Colon Carcinoma Metastatic in the Brain (tissue), 2 donors: ENCODE measurements around a stretch of chr7.

DNA sequence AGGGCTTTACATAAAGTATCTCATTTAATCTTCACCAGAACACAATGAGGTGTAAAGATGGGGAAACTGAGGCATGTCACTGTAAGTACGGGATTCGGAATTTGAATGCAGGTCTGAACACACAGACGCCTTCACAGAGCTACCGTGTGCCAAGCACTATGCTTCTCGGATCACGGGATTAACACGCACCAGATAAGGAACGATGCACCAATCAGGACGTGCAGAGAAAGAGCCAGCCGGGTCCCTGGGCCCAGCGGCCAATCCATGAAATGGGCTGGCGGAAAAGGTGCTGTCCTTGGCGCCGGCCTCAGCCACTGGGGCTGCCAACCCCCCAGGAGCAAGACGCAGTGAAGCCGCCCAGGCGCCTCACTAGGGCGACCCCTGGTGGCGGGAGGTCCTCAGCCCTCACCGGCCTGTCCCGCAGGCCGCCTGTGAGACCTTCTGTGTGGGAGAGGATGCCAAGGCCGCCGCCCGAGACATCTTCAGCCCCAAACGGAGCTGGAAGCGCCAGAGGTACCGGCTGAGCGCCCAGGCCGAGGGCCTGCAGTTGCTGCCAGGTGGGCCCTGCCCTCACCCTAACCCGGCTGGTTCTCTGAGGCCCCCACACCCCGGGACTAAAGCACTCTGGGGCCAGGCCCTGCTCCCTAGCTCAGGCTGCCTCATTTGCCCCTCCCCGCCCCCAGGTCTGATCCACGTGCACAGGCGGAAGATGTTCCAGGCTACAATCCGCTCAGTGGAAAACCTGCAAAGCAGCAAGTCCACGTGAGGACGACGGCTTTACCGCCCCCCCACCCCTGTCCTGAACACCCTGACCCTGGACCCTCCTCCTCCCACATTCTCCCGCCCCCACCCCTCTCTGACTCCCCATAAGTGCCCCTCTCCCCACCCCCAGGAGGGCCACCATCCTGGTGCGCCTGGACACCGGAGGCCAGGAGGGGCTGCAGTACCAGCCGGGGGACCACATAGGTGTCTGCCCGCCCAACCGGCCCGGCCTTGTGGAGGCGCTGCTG lies 15.5 kb downstream of the ATG9B start:
- PRO-cap, 2 experiments, result peak in 1 of 2 experiments; most common plus-strand start position 434 of the sequence (in 1); most common minus-strand start position 316 of the sequence (in 1)

DNA sequence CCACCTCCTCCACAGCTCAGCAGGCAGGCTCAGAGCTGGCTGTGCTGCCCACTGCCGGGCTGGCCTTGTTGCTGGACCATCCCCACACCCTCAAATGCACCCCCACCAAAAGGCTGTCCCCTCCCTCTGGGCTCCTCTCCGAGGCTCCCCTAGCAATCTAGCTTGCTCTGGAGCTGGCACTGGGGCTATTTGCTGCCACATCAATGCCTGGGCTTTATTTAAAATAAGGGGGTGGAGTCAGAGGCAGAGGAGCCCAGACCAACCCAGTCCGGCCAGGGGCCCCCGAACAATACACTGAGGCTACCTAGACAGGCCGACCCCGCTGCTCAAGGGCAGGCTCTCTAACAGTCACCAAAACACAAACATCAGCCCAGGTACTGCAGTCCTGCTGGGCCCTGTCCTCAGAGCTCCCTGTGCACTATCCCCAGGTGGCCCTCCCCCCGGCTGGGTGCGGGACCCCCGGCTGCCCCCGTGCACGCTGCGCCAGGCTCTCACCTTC lies 14.6 kb downstream of the ATG9B start:
- PRO-cap, 2 experiments, result no peak in any of the 2 experiments

- PRO-cap, 2 experiments, result peak in 1 of 2 experiments; most common minus-strand start chr7:151115536 (in 1)
Observed at GRCh38 chr7:151115060-151115989, 29.1 kb downstream of the AGAP3 start.

DNA sequence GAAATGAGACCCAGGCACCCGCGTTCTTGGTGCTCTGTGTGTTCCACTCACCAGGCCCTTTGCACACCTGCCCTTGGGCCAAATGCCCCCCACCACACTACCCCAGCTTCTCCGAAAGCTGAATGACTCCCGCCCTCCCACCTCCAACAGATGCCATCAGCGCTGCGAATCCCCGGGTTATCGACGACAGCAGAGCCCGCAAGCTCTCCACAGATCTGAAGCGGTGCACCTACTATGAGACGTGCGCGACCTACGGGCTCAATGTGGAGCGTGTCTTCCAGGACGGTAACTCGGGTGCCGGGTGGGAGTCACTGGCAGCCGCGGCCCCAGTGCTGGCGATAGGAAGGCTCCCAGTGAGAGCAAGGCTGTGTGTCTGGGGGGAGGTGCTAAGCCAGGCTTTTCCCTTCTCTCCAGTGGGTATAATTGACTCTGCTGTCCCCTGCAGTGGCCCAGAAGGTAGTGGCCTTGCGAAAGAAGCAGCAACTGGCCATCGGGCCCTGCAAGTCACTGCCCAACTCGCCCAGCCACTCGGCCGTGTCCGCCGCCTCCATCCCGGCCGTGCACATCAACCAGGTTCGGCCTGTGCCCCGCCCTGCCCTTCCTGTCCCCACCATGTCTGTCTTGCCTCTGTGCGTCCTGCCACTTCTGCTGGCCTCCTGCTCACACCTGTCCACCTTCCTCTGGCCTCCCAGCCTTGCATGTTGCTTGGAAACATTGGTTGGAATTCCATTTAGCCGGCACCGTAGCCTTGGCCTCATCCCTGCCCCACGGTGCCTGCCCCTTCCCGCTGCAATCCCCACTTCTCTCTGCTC lies 32.0 kb downstream of the AGAP3 start:
- PRO-cap, 2 experiments, result no peak in any of the 2 experiments

GRCh38 chr7:151176674-151177222 lies 9.3 kb upstream of the GBX1 start:
- PRO-cap, 2 experiments, result no peak in any of the 2 experiments

- PRO-cap, 2 experiments, result peak in 1 of 2 experiments; most common minus-strand start chr7:151233234 (in 1)
Observed at GRCh38 chr7:151232643-151233873, 775 bp downstream of the CHPF2 start.

DNA sequence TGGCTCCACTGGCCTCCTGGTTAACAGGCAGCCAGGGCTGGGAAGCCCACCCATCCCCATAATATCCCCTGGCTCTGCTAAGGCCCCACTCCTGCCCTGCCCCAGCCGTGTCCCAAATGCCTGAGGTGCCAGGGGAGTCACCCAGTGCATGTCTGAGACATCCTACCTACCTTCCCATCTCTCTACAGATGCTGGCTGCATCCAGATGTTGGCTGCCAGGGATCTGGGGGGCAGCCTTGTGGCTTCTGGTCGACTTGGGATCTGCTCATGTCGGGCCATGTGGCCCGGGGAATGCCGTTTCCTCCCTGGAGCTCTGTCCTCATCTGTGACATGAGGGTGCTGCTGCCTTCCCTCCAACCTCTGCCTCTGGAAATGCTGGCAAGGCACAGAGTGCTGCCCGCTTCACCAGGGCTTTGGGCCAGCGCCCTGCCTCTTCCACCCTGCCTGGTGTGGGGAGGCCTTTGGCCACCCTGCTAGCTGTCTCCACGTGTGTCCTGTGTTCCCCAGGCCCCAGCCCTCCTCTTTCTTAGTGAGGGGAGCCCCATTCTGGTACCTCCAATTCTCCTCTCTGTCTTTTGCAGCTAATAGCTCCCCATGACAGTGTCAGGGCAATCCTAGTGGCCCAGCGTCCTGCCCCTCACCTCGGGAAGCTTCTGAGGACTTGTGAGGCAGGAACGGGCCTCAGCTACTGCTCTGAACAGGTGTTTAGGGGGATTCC lies 5.8 kb upstream of the SMARCD3 start:
- PRO-cap, 2 experiments, result no peak in any of the 2 experiments

GRCh38 chr7:151255326-151255762 lies 6.8 kb upstream of the SMARCD3 start:
- PRO-cap, 2 experiments, result no peak in any of the 2 experiments

GRCh38 chr7:151339969-151340575 lies 1.5 kb upstream of the NUB1 start:
- PRO-cap, 2 experiments, result no peak in any of the 2 experiments

DNA sequence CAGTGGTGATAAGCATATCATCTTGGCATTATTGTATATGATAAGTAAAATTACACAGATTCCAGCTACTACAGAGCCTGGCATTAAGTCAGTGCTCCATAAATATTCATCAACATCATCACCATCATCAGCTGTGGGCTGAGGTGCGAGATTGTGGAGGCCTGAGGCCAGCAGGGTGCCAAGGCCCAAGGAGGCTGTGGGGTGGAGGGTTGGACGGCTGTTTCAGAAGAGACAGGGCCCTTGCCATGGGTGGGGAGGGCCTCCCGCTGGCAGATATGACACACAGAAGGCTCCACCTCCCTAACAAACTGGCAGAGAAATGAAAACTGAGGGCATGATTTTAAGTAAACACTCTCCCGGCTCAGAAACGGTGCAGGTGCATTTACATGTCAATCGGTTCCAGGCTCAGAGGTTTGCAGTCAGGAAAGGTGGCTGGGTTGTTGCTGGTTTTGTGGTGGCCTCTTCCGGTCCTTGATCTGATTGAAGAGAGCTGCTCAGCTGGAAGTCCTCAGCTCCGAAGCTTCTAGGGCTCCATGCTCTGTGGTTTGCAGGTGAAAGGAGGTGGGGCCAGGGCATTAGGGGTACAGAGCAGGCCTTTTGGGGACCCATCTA lies 10.2 kb downstream of the CRYGN start:
- PRO-cap, 2 experiments, result no peak in any of the 2 experiments

GRCh38 chr7:151459513-151460407 lies 19.8 kb upstream of the CRYGN start:
- PRO-cap, 2 experiments, result peak in 2 of 2 experiments; most common plus-strand start chr7:151460259 (in 2); most common minus-strand start chr7:151459906 (in 1)

GRCh38 chr7:151485170-151486239 lies 34.2 kb downstream of the RHEB start:
- PRO-cap, 2 experiments, result peak in 2 of 2 experiments; most common plus-strand start chr7:151485640 (in 2)

DNA sequence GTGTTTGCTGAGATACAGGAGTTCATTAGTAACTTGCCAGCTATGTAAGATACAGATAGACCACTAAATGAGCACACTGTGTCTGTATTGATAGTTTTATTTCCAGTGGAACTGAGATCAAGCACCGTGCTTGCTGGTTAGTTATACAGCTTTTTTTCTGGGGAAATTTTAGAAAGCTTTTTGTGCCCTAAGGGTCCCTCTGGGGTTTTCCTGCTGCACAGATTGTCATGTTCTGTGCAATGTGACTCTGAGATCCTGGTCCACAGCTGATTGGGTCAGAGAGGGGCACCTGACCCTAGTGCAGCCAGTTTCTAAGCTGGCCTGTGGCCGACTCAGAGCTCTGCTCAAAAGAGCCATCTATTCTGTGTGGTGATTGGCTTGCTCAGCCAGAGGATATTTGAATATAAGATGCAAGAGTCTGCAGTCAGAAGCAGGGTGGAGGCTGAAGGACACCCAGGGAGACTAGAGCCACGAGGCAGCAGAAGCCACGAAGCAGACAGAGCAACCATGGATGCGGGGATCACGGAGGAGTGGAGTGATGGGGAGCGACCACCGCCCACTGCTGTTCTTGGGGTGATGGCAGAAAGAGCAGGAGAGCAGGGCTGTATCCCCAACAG lies 19.3 kb upstream of the RHEB start:
- PRO-cap, 2 experiments, result no peak in any of the 2 experiments

DNA sequence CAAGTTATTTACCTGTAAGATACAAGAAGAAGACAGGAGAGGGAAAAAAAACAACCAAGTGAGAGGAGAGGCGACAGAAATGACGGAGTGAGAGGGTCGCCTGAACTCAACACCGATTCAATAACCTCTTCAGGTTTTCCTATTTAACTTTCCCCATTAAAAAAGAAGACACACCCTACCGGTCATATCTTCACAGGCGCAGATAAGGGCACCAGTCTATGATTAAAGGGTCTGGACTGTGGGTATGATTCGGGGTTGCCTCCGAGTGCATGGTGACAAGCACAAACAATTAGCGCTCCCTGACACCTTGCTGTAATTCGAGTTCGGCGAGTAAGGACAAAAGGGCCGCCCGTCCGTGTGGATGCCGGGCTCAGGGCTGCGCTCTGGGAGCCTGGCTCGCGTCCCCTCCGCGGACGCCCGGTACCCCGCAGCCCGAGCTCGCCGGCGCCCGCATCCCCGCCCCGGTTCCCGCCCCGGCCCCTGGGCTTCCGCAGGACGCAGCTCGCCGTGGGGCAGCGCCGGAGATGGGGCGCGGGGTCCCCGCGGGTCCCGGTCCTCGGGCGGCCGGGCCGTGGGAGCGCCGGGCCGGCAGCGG lies 111.9 kb upstream of the RHEB start:
- PRO-cap, 2 experiments, result peak in 2 of 2 experiments; most common plus-strand start position 214 of the sequence (in 1); most common minus-strand start position 112 of the sequence (in 1)

- PRO-cap, 2 experiments, result no peak in any of the 2 experiments
Observed at GRCh38 chr7:151647621-151648425, 128.1 kb upstream of the RHEB start.

DNA sequence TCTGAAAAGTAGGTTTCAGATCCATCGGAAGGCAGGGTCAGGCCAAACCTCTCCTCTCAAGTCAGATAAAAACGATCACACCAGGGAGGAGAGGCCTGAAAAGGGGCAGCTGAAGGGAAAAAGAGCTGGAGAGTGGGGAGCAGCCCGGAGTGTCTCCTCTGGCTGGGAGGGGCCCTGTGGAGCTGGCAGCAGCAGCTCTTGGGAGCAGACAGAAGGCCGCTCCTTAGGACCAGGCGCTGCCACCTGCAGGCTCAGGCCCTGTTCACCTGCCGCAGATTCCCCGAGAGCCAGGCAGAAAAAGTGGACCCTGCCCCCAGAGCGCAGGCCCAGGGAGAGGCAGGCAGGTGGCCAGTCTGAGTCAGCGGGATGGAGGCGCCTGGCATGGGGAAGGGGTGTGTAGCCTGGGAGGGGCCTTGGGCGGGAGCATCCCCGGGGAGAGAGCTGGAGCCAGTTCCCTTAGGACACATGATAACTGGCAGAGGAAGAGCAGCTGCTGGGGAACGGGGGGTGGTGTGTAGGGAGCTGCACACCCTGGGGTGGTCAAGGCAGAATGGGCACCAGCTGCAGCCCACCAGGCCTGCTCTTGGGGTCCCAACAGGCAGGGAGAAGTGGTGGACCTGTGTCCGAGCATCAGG lies 177.1 kb upstream of the RHEB start:
- PRO-cap, 2 experiments, result peak in 1 of 2 experiments; most common plus-strand start position 468 of the sequence (in 1); most common minus-strand start position 273 of the sequence (in 1)

DNA sequence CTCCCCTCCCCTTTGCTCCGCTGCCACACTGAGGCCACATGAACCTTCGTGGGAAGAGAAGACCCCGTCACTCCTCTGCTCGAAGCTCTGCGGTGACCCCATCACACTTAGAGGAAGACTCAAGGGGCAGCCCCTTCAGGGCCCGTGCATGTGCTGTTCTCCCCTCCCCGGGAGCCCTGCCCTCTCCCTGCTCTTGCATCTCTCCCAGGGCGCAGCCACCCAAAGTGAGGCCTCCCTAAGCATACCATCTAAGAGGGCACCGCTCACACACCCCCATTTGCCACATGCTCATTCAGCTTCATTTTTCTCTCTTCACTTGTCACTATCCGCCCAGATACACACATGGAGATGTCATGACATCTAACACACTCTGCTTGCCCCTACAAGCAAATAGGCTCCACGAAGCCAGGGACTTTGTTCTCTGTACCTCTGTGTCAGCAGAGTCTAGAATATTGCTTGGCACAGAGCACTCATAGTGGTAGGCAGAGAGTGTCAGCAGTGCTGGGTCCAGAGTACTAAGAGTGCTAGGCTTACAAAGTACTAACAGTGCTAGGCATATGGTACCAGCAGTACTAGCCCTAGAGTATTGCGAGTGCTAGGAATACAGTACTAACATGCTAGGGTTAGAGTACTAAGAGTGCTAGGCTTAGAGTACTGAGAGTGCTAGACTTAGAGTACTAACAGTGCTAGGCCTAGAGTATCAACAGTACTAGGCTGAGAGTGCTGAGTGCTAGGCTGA lies 166.3 kb downstream of the PRKAG2 start:
- PRO-cap, 2 experiments, result no peak in any of the 2 experiments

GRCh38 chr7:151744905-151746194 lies 131.6 kb downstream of the PRKAG2 start:
- PRO-cap, 2 experiments, result peak in 1 of 2 experiments; most common plus-strand start chr7:151745372 (in 1); most common minus-strand start chr7:151745237 (in 1)

GRCh38 chr7:151789409-151789997 lies 87.4 kb downstream of the PRKAG2 start:
- PRO-cap, 2 experiments, result no peak in any of the 2 experiments

- PRO-cap, 2 experiments, result peak in 1 of 2 experiments; most common plus-strand start chr7:151820152 (in 1)
Observed at GRCh38 chr7:151819977-151820583, 56.8 kb downstream of the PRKAG2 start.